Measurements from ENCODE around the genes TIFAB, PKD2L2 and CDC25C.

DNA sequence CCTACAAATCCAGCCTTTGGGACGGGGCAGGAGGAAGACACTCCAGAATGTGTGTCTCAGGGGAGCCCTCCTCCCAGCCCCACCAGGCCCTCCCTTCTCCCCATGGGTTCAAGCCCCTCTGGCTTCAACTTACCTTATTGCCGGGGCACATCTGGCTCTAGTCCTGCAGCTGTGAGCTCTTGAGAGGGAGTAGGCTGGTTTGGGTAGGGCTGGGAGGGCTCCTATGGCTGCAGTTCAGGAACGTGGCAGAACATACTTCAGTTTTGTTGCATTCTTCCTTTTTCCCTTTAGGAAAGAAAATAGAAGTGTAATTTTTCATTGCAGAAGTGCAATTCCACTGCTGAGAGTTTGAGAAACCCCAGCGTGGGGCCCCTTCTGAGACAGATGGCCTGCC is at the start of gene TIFAB:
TSS of gene TIFAB (minus strand) at position 276 of the 394 bp plus-strand sequence.
- PRO-cap, 3 experiments: no peak in any of the 3 experiments
- RAMPAGE, long total RNA: no peak

DNA sequence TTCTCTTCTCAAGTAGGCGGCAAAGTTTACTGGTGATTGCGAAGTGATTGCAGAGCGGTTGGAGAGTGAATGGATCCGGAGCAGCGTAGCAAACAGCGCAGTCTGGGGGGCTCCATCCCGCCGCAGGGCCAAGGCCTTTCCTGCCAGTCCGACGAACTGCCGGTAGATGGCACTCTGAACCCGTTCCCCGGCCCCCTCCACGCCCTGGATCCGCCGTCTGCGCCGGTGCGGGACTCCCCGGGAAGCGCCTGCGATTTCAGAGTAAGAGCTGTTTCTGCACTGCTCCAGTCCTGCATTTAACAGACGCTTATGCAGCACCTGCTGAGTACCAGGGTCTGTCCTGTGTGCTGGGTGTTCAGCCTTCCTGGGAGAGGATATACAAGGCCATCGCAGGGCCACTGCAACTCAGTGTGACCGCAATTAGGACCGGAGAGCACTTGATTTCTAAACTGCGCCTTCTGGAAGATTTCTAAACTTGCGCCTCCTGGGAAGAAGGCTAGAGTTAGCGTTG is 14.0 kb upstream of the TIFAB start:
- PRO-cap, 3 experiments: peak in 1 of 3 experiments; most common plus-strand start position 233 of the sequence (in 1)
- RAMPAGE, long total RNA: no peak

GRCh38 chr5:135571033-135571702 is 7.6 kb downstream of the CXCL14 start:
- PRO-cap, 3 experiments: no peak in any of the 3 experiments
- RAMPAGE, long total RNA: no peak

- PRO-cap, 3 experiments: no peak in any of the 3 experiments
- RAMPAGE, long total RNA: no peak
Measured at GRCh38 chr5:135844044-135844366, 9.5 kb downstream of the SLC25A48 start.

- PRO-cap, 3 experiments: no peak in any of the 3 experiments
- RAMPAGE, long total RNA: no peak
Measured at GRCh38 chr5:135990393-135991179, 35.8 kb upstream of the LECT2 start.

- PRO-cap, 3 experiments: no peak in any of the 3 experiments
- RAMPAGE, long total RNA: no peak
Measured at GRCh38 chr5:136056450-136057269, 27.9 kb downstream of the TGFBI start.

DNA sequence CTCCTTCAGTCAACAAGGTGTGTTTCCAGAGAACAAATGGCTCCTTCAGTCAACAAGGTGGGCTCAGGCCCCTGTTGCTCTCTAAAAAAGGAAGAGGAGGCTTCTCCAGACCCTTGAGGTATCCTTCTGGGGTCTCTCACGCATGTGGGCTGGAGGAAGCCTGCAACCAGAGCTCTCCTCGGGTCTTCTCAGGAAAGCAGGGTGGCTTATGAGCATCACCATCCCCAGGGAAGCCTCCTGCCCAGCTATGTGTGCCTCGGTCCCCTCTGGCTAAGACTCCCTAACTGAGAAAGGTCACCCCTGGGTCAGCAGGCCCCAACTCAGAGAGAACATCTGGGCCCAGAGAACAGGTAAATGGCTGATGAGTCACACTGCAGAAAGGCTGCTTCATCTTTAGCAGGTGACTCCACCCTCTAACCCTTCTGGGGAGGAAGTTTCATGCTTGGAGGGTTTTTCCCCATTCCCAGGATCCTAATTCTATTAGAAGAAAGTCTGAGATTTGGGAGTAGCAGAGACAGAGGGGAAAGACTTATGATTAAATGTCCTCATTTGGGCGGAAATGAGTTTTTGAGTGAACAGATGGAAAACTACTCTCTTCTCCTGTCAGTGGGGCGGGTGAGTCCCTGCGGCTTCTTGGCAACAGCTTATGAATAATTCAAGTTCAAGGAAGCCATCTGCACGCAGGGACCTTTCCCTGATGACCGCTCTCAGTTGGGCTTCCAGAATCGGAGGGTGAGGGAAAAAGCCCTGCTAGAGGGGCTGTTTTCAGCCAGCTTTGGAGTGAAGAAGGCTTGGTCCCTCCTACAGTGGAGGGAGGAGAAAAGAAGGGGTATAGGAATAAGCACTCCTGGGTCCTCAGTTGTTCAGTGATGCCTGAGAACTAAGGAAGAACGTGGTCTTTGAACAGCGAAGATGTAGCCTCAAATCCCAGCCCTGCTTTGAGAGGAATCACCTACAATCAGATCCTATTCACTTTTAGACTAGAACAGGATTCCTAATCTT is 42.0 kb downstream of the TGFBI start:
- PRO-cap, 3 experiments: no peak in any of the 3 experiments
- RAMPAGE, long total RNA: no peak

DNA sequence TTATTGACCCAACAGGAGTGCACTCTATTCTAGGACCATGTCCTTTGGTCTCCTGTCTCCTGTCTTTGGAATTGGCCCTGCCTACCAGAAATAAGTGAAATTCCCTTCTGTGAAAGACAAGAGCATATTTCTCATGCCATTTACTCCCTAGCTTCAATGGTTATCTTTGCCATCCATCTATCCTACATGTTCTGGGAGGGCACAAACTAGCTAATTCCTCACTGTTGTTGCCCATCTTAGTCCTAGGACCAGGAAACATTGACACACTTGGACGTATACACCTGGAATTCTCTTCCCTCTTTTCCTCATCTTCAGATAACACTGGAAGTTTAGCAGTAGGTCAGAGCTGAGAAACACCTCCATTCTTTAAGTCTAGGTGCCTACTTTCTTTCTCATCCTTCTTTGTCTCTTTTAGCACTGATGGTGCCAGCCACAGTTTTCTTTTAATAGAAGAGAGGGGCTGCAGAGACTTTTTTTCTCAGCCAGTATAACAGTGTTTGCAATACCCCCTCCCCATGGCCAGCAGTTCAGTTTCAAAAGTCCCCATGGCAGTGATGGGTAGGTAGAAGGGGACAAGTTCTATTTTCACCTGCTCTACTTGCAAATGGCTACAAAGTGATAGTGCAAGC is 310.9 kb upstream of the TRPC7 start:
- PRO-cap, 3 experiments: no peak in any of the 3 experiments
- RAMPAGE, long total RNA: no peak

DNA sequence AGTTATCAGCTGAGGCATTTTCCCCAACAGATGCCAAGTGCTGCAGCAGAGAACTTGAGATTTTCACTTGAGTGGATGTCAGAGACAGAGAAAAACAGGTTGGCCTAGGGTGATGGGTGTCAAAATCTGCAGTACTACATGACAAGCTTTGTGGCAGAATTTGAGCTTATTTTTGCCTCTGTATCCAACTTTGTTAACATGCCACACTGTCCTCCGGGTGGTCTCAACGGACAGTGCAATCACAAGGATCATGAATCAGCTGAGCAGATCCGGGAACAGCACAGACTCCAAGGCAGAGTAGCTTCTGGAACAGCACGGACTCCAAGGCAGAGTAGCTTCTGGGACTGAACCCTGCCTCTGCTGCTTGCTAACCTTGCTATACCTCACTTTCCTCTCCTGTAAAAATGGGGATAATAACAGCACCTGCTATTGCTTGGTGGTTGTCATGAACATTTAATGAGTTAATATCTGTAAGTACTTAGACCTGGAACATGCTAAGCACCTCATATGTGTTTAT is 355.9 kb downstream of the SPOCK1 start:
- PRO-cap, 3 experiments: no peak in any of the 3 experiments
- RAMPAGE, long total RNA: no peak

GRCh38 chr5:137315844-137316327 is 183.2 kb downstream of the SPOCK1 start:
- PRO-cap, 3 experiments: peak in 1 of 3 experiments; most common minus-strand start chr5:137316022 (in 1)
- RAMPAGE, long total RNA: no peak

GRCh38 chr5:137621924-137622165 is 114.0 kb downstream of the KLHL3 start:
- PRO-cap, 3 experiments: no peak in any of the 3 experiments
- RAMPAGE, long total RNA: no peak

- PRO-cap, 3 experiments: no peak in any of the 3 experiments
- RAMPAGE, long total RNA: no peak
Measured at GRCh38 chr5:137800930-137801397, 46.8 kb upstream of the HNRNPA0 start.

DNA sequence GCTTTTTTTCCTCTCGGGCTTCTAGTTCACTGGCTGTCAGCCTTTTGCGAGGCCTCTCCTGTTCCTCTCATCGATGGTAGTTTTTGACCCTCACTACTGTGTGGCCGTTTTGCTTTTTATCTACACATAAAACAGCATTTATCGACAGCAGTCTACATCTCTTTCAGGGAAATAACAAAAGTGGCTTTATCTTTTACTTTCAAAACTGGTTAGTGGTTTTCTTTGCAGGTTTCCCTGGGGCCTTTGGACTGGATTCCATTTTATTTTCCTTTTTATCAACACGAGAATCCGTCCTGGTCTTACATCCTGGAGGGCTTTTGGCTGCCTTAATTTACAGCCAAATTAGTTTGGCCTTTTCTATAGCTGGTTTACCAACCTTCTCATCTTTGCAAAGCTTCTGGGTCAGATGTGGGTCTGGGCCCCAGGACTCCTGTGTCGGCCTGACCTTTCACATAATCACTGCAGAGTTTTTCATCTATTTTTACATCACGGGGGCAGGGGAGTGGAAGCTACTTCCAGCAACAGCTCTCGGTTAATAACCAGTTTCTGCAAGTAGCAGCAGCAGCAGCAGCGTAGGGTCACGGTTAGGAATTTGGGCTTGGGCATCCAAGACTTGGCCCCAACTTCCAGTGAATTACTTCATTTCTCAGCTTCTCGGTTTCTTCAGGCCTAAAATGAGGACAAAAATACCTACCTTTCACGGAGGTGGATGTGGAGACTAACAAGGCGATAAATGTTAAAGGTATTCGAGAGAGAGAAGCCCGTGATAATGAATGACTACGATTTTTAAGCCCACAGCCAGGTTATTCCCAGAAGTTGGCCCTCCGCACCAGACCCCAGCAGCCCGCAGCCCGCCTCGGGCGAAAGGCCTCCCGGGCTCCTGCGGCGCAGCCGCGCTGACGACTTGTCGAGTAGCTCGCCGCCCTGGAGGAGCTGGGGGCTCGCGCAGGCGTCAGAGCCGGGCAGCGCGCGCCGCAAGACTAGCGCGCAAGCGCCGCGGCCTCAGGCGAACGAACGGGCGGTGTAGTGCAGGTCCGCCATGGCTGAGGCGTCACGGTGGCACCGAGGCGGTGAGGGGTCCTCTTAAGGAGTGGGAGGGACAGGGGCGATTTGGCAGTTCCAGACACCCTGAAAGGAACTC is at the start of gene PKD2L2:
TSS of gene PKD2L2 (plus strand) at position 1,005 of the 1,141 bp plus-strand sequence.
- PRO-cap, 3 experiments: peak in 3 of 3 experiments; most common plus-strand start position 990 of the sequence (in 2); most common minus-strand start position 882 of the sequence (in 2)
- RAMPAGE, long total RNA: no peak

GRCh38 chr5:137946338-137947156 is 57.3 kb downstream of the PKD2L2 start:
- PRO-cap, 3 experiments: no peak in any of the 3 experiments
- RAMPAGE, long total RNA: no peak

DNA sequence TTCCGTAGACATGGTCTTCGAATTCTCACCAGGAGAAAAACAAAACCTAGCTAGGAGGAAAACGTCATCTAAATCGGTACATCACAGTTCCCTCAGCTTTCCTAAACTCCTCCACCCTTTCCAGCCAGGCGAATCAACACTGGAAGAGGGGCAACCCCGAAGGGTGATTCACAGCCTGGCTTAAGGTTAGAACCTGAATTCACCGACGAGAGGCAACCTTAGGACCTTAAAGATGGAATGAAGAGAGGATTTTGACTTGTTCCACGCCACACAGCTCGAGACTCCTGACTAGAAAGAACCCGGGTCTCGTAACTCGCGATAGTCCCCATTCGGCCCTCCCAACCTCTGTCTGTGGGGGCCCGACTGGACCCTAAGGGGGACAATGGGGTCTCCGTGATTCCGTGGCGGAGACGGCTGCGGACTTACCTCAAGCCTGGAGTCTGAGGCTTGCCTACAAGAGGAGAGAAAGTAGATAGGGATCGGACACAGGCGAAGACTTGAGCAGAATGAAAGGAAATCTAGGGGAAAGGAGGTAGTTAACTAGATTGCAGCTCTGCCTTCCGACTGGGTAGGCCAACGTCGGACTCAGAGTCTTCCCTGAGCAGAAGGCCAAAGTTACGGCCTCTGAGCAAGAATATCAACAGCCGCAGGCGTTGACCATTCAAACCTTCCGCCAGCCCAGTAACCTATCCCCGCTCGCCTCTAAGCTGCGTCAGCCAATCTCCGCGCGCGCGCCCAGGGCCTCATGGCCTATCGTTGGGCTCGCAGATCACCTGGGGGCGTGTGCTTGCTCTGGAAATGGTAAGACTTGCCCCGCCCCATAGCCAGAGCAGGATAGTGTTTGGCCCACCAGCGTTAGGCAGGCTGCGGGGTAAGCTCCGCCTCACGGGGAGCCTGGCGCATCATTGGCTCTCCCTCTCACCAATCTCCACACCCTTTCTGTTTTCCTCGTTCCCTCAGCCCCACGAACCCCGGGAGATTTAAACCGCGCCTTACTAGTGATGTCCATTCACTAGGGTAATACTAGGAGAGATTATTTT is at the start of gene CDC25C:
TSS of gene CDC25C (minus strand) at position 636 of the 1,040 bp plus-strand sequence.
- PRO-cap, 3 experiments: no peak in any of the 3 experiments
- RAMPAGE, long total RNA: no peak

- PRO-cap, 3 experiments: no peak in any of the 3 experiments
- RAMPAGE, long total RNA: no peak
Measured at GRCh38 chr5:138345203-138346133, 7.0 kb upstream of the KDM3B start.

DNA sequence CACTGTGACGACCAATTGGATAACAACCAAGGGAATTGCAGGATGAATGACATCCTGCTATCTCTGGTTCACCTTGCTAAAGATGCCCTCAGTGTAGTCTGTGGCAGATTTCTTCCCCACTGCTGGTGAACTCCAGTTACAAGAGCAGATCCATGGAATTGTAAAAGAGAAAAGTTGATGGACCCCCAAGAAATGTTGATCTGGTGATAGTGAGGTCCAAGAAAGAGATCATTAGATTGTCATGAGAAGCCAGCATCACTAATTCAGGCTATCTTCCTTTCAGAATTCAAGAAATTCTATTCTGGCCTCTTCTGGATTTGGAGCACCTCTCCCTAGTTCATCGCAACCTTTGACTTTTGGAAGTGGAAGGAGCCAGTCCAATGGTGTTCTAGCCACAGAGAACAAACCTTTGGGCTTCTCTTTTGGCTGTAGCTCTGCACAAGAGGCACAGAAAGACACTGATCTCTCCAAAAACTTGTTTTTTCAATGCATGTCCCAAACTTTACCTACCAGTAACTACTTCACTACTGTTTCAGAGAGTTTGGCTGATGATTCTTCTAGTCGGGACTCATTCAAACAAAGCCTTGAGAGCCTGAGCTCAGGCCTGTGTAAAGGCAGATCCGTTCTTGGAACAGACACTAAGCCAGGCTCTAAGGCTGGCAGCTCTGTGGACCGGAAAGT is 38.4 kb downstream of the KDM3B start:
- PRO-cap, 3 experiments: no peak in any of the 3 experiments
- RAMPAGE, long total RNA: no peak

- PRO-cap, 3 experiments: no peak in any of the 3 experiments
- RAMPAGE, long total RNA: no peak
Measured at GRCh38 chr5:138436176-138437120, 2.4 kb upstream of the REEP2 start.

DNA sequence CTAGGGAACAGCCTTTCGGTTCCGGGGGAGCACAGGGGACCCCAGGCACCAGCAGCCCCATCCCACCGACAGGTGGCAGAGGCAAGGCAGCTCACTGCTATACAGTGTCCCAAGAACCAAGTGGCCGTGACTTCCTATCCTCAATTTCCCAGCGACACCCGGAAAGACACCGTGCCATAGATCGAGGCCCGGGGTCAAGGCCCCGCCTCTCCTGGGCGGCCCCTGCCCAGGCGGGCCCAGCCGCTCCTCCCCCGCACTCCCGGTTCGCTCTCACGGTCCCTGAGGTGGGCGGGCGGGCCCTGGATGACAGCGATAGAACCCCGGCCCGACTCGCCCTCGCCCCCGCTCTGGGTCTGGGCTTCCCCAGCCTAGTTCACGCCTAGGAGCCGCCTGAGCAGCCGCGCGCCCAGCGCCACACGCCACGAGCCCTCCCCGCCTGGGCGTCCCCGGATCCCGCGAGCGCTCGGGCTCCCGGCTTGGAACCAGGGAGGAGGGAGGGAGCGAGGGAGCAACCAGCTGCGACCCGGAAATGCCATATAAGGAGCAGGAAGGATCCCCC is 671 bp upstream of the EGR1 start:
- PRO-cap, 3 experiments: peak in 3 of 3 experiments; most common plus-strand start position 256 of the sequence (in 1); most common minus-strand start position 150 of the sequence (in 2)
- RAMPAGE, long total RNA: no peak

DNA sequence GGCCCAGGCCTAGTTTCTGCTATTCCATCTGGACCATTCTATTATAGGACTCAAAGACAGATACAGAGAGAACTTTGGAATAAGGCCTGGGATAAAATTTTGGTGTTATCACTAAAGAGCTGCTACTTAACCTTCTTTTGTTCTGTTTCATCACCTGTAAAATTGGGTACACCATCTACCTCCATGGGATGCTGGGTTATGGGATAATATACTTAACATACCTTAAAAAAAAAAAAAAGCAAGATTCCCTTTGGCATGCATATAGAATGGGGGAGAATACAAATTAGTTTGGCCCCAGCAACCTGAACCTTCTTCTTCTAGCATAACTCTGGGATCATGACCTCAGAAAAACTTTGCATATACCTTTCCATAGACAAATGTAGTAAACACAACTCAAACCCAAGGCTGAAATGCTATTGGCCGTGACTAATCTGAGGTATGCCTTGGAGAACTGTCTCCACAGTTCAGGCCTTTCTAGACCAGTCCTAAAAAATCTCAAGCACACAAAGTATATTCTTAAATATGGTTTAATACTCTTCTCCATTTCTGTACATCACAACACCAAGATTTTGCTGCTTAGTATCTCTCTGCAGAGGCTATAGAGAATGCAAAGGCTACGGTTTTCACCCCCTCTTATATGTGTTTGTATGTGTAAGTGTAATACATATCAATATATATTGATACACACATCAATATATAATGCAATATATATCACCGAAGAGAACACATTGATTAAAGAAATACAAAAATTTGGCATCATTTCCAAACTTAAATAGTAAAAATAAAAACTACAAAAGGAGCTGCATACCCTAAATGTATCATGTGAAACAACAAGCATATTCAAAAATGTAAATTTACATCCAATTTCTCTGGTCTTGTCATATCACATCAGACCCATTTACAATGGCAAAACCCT is 37.2 kb downstream of the ETF1 start:
- PRO-cap, 3 experiments: no peak in any of the 3 experiments
- RAMPAGE, long total RNA: no peak

All from cerebellum (tissue), 5 donors.